Upper lobe of left lung (tissue), 5 donors: ENCODE data around the gene GLB1L3.

DNA sequence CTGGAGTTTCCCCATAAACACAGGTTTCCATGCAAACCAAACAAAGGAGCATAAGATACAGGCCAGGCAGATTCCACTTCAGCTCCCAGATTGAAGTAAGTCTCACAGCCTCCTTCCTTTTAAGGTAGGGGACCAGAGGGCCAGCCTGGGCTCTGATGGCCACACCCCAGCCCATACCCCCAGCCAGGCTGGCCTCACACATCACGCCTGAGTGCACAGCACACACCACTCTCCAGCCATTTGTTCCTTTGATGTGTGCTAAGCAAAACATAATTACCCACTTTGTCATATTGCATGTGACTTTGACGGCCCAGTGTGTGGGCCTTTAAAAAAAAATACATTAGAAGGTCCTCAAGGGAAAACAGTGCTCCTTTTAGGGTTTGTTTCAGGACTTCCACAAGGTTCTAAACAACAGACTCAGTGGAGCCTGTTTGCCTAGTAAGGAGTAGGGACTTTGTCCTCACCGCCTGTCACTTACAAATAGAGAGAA is 518.8 kb downstream of the NTM start:
- PRO-cap, 2 experiments, result no peak in any of the 2 experiments
- RAMPAGE, long total RNA, 4 experiments, result no peak in any of the 4 experiments

- PRO-cap, 2 experiments, result no peak in any of the 2 experiments
- RAMPAGE, long total RNA, 4 experiments, result no peak in any of the 4 experiments
These were observed 899.5 kb downstream of the OPCML start for GRCh38 chr11:132632697-132633306.

DNA sequence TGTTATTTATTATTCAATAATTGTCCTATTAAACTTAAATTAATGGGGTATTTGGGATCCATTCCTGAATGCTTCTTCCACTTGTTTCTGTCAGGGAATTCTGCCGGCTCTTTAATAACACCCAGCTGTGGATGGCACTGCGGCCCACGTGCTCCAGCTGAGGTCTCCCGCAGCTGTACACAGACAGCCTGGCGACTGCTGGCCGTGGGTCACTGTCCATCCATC is 485.0 kb downstream of the OPCML start:
- PRO-cap, 2 experiments, result no peak in any of the 2 experiments
- RAMPAGE, long total RNA, 4 experiments, result no peak in any of the 4 experiments

GRCh38 chr11:133520622-133521205 is 11.6 kb downstream of the OPCML start:
- PRO-cap, 2 experiments, result no peak in any of the 2 experiments
- RAMPAGE, long total RNA, 4 experiments, result no peak in any of the 4 experiments

GRCh38 chr11:133919411-133920325 is 37.1 kb downstream of the IGSF9B start:
- PRO-cap, 2 experiments, result no peak in any of the 2 experiments
- RAMPAGE, long total RNA, 4 experiments, result start-site peak on the minus strand in 1 of 4 experiments, at chr11:133919339-133920227 at its widest, 6 reads per replicate

DNA sequence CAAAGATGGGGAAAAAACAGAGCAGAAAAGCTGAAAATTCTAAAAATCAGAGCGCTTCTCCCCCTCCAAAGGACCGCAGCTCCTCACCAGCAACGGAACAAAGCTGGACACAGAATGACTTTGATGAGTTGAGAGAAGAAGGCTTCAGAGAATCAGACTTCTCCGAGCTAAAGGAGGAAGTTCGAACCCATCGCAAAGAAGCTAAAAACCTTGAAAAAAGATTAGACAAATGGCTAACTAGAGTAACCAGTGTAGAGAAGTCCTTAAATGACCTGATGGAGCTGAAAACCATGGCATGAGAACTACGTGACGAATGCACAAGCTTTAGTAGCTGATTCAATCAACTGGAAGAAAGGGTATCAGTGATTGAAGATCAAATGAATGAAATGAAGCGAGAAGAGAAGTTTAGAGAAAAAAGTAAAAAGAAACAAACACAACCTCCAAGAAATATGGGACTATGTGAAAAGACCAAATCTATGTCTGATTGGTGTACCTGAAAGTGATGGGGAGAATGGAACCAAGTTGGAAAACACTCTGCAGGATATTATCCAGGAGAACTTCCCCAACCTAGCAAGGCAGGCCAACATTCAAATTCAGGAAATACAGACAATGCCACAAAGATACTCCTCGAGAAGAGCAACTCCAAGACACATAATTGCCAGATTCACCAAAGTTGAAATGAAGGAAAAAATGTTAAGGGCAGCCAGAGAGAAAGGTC is 33.7 kb downstream of the JAM3 start:
- PRO-cap, 2 experiments, result no peak in any of the 2 experiments
- RAMPAGE, long total RNA, 4 experiments, result start-site peak on the plus strand in 1 of 4 experiments, centred at position 458 of the sequence, 6 reads per replicate

DNA sequence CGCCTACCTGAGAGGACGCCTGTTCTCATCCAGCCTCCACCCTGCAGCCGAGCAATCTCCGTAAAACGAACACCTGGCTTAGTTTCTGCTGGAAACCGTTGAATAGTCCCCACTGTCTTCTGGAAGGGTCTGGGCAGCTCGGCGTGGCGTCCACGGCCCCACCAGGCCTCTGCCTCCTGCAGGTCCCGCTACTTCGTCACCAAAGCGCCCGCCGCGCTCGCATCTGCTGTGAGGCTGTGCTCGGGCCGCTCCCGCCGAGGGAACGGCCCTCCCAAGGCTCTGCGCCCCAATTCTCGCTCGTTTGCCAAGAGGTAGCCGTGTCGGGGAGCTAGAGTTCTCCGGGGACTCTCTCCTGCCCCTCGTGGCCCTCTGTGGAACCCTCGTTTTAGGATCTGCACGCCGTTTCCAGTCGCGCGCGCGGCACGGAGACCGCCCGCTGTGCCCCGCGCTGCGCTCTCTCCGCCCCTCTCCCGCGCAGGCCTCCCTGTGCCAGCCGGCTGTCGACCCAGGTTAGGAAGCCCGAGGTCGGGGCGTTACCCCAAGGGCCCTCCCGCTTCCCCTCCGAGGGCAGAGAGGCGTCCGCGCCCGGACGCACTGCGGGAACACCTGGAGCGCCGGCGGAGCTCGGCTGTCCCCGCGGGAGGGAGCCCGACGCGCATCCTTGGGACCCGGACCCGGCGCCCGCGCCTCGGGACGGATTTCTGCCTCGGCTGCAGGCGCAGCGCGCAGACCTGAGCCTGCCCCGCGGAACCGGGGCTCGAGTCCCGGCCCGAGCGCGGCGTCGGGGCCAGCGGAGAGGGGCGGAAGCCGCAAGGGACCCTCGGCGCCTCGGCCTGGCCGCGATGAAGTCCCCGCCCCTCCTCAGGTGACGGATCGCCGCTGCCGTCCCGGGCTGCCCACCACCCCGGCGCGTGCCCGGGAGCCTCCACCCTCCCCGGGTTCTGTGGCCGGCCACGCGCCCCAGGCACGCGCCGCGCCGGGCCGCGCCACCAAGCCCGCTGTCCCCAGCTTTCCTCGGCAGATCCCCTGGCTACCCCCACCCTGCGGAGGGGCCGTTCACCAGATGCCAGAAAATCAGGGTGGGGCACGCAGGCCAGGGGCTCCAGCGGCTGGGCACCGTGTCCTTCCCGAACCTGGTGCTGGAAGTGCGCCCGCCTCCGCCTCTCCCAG is at the start of gene GLB1L3:
TSS of gene GLB1L3 (plus strand) at position 481 of the 1,170 bp plus-strand sequence.
- PRO-cap, 2 experiments, result no peak in any of the 2 experiments
- RAMPAGE, long total RNA, 4 experiments, result no peak in any of the 4 experiments